Jurkat, Clone E6-1 (cell line): Measurements from ENCODE around the genes FLNB, ABHD6, KCTD6 and ACOX2.

DNA sequence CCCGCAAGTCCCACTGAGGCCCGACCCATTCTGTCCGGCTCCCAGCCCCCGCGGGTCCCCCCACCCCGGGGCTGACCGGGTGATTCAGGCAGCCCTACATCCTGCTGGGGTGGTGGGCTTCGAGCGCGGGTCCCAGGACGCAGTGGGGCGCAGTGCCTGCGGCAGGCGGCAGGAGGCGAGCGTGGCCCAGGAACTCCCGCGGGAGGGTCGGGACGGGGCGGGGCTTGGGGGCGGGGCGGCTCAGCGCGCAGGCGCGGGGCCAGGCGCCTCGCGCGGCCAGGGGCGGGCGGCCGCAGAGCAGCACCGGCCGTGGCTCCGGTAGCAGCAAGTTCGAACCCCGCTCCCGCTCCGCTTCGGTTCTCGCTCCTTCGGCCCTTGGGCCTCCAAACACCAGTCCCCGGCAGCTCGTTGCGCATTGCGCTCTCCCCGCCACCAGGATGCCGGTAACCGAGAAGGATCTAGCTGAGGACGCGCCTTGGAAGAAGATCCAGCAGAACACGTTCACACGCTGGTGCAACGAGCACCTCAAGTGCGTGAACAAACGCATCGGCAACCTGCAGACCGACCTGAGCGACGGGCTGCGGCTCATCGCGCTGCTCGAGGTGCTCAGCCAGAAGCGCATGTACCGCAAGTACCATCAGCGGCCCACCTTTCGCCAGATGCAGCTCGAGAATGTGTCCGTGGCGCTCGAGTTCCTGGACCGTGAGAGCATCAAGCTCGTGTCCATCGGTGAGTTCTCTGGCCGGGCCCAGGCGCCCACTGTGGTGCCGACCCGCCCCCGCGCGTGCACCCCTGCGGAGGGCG lies at the start of gene FLNB:
Gene FLNB (plus strand): TSS at position 295 of the 804 bp plus-strand sequence.
- RRBS = 1% methylated on average over 12 of the region's 86 CpGs

GRCh38 chr3:58067935-58068805 lies 59.9 kb downstream of the FLNB start:
- RRBS = no CpG with 5 or more reads among the region's 6 CpGs

DNA sequence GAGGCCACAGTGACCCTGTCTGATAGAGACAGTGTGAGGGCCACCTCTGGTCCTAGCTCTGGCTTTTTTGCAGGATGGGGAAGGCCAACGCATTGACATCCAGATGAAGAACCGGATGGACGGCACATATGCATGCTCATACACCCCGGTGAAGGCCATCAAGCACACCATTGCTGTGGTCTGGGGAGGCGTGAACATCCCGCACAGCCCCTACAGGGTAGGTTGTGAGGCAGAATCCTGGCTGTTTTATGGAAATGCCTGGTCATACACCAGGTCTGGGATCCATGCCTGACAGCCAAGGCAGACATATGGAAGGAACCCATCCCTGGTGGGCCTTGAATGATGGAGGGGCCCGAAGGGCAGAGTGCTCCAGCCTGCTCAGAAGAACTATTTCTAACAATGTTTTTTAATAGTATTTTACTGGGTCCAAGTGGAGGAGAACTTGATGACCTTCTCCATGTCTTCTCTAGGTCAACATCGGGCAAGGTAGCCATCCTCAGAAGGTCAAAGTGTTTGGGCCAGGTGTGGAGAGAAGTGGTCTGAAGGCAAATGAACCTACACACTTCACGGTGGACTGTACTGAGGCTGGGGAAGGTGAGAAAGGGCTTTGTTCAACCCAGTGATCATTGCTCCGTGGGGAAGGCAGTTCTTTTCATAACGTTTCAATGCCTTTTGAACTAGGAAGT lies 101.0 kb downstream of the FLNB start:
- RRBS = no CpG with 5 or more reads among the region's 11 CpGs

DNA sequence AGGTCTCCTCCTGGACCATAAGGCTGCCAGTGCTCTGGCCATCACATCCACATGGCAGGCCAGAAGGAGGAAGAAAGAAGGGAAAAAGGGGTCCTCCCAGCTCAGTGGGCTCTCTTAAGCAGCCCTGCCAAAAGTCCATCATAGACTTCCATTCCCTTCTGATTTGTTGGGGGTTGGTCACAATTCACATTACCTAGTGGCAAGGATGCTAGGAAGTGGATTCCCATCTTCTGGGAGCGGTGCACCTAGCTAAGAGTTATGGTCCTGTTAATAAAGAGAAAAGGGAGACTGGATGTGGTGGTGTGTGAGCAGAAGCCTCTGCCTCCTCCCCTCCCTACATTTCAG lies 75.4 kb downstream of the DNASE1L3 start:
- RRBS = no CpG with 5 or more reads among the region's 1 CpG

- RRBS = no CpG with 5 or more reads among the region's 8 CpGs
Observed at GRCh38 chr3:58161582-58162142, 49.1 kb downstream of the DNASE1L3 start.

GRCh38 chr3:58170509-58171392 lies 40.0 kb downstream of the DNASE1L3 start:
- RRBS = no CpG with 5 or more reads among the region's 12 CpGs

DNA sequence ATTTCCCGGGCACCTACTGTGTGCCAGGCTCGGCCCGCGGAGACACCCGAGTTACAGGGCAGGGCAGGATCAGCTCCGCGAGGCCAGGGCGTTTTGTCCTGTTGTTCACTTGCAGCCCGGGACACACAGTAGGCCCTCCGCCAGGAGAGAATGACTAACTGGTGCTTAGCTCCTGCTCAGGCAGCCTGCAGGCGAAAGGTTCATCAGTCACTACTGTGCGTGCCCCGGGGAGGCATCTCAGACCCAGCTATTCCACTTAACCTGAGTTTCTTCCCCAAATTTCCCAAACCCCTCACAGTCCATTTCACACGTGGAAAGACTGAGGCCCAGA lies 32.6 kb downstream of the DNASE1L3 start:
- RRBS = 100% methylated on average over 3 of the region's 14 CpGs

- RRBS = no CpG with 5 or more reads among the region's 14 CpGs
Observed at GRCh38 chr3:58178554-58179145, 32.1 kb downstream of the DNASE1L3 start.

GRCh38 chr3:58237081-58238182 lies at the start of gene ABHD6:
Gene ABHD6, plus strand, starts transcription at chr3:58237792.
- RRBS = 2% methylated on average over 44 of the region's 102 CpGs

DNA sequence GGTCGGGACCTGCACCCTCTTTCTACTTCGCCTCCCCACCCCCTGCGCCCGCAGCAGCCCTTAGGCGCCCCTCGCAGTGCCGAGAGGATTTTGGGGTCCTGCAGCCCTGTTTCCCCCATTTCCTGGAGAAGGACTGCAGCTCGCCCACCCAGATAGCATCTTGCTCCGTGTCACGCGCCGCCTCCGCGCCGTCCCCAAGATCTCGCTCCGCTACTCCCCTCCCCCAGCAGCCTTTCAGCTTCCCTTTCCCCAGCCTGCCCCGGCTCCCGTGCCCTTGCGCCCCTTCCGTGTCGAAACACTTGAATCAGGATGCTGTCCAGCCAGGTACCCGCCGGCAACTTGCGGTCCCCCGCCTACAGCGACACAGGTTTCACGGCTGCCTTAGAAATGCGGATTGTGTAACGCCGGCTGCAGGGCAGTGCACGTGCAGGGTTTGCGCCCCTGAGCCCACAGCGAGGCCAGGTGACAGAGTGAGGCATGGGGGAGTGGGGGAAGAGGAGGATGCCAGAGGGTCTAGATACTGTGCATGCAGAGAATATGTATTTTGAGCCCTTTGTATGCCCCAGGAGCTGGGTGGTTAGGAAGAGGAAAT lies 687 bp downstream of the ABHD6 start:
- RRBS = 4% methylated on average over 14 of the region's 34 CpGs

GRCh38 chr3:58333017-58334108 lies 671 bp downstream of the PXK start:
- RRBS = 4% methylated on average over 28 of the region's 63 CpGs

- RRBS = no CpG with 5 or more reads among the region's 5 CpGs
Observed at GRCh38 chr3:58342625-58343083, 10.0 kb downstream of the PXK start.

- RRBS = no CpG with 5 or more reads among the region's 16 CpGs
Observed at GRCh38 chr3:58463491-58464235, 28.2 kb upstream of the KCTD6 start.

DNA sequence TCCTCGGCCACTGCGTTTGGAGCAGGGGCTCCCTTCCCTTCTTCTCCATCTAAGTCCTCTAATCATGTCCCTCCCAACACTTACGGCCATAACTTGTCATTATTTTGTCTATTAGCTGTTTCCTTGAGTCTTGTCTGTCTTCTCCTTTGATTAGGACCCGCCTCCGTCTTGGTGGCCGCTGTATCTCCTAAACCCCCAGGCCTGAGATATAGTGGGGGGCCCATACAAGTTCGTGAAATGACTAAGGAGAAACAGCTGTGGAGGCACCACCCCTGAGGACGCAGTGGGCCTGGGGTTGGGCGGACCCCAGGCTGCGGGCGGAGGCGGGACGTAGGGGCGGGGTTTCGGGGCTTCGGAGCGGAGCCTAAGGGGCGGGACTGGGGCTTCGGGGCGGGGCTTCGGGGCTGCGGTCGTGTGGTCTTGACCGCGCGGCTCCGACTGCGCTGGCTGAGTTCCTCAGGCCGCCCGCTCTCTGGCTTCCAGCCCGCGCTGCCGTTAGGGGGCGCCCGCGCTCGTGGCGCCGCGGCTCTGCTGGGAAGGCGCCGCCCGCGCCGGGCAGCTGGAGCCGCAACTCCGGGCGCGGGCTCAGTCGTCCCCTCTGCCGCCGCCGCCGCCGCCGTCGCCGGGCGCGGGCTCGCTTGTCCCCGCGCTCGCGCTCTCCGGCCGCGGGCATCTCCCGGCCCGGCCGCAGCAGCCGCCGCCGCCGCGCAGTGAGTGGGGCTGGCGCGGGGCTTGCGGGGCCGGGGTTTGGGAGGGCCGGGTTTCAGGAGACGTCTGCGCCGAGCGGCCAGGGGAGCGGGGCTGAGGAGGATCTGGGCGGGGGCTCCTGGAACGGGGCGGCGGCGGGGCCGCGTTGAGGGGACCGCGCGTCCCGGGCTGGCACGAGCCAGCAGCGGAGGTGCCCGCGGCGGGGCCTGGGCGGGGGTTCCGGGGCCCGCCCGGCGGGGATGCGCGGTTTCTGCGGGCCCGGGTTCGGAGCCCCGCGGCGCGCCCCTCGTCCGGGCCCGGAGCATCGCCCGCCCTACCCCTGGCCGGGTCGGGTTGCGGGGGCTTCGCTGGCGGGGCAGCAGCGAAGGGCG lies at the start of gene KCTD6:
Gene KCTD6 (plus strand): TSS at position 637 of the 1,079 bp plus-strand sequence.
- RRBS = 2% methylated on average over 46 of the region's 128 CpGs

- RRBS = no CpG with 5 or more reads among the region's 6 CpGs
Observed at GRCh38 chr3:58521000-58521537, 15.9 kb downstream of the ACOX2 start.

DNA sequence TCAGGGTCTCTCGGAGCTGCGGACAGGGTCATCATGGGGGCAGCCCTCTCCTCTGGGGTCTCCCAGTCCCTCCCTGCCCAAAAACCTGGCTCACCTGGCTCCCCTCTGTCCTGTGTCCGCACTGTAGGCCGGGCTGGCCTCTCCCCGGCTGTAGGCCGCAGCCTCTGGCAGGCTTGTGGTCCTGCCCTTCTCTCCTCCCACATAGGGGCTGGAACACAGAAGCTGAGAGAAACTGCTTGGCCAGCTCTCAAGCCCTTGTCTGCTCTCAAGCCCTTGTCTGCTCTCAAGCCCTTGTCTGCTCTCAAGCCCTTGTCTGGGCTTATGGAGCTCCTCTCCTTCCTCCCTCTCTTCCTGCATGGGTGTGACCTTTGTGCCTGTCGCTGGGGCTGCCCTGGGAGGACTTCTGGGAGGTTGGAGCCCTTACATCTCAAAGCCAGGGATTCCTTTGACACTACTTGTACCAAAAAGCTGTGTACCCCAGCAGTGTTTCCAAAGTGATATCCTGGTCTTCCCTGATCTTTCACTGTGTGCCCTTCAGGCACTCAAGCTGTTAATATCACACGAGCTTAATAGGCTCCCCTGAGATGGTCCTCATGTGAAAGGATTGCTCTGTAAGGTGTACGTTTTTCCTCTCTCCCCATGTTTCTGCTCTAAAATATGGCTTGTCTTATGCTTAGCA lies at the start of gene ACOX2:
Gene ACOX2 (minus strand): TSS at position 166 of the 679 bp plus-strand sequence.
- RRBS = no CpG with 5 or more reads among the region's 9 CpGs

DNA sequence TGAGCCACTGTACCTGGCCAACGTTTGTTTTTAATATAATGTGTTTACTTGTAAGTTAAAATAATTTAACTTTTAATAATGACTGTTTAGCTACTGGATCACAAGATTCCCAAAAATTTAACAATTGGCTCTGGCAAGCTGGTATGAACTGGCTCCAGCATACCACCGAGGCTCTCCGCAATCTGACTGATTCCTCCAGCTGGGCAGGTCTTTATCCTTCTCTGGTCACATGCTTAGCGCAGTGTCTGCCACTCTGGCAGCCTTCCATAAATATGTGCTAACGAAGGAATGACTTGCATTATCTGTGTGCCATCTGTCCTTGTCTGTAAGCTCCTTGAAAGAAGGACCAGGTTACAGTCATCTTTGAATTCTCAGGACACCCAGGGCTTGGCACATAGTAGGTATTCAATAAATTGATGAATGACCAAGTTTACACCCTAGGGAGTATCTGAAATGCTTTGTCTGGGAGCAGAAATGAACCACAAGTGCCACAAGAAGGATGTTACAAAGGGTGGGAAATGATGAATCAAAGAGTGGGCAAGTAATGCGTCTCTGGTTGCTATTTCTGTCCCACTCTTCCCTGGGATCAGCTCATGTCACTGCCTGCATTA lies 16.4 kb upstream of the FAM3D start:
- RRBS = no CpG with 5 or more reads among the region's 6 CpGs

- RRBS = no CpG with 5 or more reads among the region's 4 CpGs
Observed at GRCh38 chr3:60131719-60132406, 1082.0 kb upstream of the CFAP20DC start.

- RRBS = no CpG with 5 or more reads among the region's 8 CpGs
Observed at GRCh38 chr3:60318351-60319517, 932.5 kb downstream of the FHIT start.